Metastatic Liver Carcinoma in the Adrenal Gland (tissue), 2 donors: ENCODE data around the genes CTXN1 and ZNF177.

DNA sequence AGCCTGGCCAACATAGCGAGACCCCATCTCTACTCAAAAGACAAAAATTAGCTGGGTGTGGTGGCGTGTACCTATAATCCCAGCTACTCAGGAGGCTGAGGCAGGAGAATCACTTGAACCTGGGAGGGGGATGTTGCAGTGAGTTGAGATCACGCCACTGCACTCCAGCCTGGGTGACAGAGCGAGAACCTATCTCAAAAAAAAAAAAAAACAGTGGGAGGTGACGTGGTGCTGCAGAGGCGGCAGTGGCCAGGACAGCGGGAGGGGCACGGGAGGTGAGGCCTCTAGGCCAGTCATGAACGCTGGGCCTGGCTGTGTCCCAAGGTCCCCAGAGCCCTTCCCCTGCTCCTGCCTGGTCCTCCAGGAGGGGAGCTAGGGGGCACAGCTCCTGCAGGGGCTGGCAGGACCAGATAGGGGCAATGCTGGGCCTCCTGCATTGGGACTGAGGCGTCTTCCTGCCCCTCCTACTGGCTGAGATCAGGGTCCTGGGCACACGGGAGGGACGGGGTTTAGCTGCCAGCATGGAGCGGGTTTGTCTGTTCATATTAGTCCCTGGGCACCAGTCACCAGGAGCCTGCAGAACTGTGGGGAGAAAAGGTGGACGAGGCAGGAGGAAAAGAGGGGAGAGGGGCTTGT is 4.4 kb downstream of the MAP2K7 start:
- PRO-cap, 2 experiments, result no peak in any of the 2 experiments

DNA sequence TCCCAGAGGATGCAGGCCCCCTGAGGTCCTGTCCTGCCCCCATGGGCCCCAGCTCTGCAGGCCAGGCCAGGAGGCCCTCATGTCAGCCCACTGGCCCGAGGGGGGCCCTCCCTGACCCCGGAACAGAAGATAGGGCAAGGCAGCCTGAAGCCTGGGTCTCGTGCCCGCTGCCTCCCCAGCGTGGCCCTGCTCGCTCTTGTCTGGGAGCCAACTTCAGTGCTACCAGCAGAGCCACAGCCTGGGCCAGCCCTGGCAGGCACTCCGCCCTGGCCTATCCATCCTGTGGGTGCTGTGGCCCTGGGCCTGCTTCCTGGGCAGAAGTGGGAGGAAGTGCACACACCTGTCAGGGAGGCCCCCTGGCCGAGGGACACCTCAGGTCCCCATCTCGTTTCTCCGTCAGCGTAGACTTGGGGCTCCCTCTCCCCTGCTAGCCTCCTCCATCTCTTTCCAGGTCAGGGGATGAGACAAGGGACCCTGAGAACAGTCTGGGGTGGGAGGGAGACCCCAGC is 5.5 kb downstream of the MAP2K7 start:
- PRO-cap, 2 experiments, result no peak in any of the 2 experiments

DNA sequence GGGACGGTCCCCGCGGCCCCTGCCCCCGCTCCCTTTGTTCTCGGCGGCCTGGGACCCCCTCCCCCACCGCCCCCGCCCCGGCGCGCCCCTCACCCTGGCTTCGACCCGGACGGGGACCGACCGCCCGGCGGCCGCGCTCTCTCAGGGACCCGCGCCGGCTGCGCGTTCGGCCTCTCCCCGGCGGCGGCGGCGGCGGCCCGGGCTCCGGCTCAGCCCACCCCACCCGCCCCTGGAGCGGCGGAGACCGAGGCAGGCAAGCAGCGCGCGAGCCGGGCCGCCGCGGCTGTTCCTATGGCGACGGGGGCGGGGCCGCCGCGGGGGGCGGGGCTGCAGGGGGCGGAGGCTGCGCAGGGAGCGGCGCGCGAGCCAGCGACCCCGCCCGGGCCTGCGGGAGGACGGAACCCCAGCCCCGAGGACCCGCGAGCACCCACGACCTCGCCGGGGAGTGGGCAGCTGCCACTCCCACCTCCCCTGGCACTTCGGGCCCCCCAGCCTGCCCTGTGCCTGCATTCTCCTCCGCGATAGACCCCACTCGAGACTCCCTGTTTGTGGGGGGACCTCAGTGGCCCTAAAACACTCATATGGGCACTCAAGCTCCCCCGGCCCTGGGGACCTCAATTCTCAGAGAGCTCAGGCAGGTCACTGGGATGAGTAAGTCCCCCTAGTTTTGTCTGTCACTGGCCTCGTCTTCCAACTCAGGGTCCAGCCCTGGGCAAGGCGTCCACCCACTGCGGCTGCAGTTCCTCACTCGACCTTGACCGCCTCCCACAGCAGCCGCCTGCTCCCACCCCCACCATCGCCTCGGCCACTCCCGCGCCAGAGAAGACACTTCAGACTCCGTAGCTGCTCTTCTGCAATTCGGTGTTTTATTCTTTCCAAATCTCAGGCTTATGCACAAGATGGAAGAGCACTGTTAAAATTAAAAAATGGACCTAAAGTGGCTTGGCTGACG is at the start of gene CTXN1:
Gene CTXN1, minus strand, starts transcription at position 262 of the 952 bp plus-strand sequence.
- PRO-cap, 2 experiments, result no peak in any of the 2 experiments

GRCh38 chr19:7973749-7974404 is 30.4 kb upstream of the TIMM44 start:
- PRO-cap, 2 experiments, result no peak in any of the 2 experiments

- PRO-cap, 2 experiments, result no peak in any of the 2 experiments
Observed at GRCh38 chr19:7993498-7994010, 11.9 kb downstream of the ELAVL1 start.

DNA sequence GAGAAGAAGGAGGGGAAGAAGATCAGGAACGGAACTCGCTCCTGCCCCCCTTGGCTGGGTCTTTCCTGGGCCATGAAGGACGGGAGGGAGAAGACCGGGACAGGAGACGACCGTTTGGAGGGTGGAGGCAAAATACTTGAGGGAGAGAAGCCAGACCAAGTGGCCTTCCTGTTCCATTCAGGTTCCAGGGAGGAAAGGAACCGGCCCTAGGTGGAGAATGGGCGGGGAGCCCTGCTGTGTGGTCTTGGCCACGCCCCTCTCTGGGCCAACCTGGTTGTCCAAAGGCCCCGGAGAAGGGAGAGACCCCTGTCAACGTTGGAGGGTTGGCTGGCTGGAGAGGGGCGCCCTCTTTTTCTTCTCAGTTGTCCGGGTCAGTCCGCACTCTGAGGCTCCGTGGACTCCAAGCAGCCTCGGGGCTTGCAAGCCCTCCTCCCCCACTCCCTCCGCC is 891 bp downstream of the FBN3 start:
- PRO-cap, 2 experiments, result no peak in any of the 2 experiments

DNA sequence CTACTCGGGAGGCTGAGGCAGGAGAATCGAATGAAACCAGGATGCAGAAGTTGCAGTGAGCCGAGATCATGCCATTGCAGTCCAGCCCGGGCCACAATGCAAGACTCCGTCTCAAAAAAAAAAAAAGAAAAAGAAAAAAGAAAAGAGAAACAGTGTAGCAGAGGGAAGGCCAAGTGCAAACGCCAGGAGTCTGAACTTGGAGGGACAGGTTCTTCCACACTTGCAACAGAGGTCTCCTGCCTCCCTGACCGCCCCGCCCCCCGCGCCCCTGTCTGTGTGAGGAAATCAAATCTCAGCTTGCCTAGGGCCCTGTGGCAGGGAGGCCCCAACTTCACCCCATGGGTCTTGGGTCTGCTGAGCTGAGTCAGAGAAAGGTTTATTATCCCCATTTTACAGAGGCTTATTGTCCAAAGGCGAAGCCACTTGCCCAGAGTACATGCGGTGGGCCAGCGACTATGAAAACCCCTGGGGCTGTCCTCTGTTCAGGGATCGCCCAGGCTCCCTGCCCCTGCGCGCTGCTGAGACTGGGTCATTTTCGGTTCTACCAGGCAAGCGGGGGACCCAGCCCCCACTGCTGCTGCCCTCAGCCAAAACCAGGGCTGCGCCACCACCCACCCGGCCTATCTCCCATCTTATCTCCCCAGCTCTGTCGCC is 1.1 kb upstream of the CERS4 start:
- PRO-cap, 2 experiments, result no peak in any of the 2 experiments

DNA sequence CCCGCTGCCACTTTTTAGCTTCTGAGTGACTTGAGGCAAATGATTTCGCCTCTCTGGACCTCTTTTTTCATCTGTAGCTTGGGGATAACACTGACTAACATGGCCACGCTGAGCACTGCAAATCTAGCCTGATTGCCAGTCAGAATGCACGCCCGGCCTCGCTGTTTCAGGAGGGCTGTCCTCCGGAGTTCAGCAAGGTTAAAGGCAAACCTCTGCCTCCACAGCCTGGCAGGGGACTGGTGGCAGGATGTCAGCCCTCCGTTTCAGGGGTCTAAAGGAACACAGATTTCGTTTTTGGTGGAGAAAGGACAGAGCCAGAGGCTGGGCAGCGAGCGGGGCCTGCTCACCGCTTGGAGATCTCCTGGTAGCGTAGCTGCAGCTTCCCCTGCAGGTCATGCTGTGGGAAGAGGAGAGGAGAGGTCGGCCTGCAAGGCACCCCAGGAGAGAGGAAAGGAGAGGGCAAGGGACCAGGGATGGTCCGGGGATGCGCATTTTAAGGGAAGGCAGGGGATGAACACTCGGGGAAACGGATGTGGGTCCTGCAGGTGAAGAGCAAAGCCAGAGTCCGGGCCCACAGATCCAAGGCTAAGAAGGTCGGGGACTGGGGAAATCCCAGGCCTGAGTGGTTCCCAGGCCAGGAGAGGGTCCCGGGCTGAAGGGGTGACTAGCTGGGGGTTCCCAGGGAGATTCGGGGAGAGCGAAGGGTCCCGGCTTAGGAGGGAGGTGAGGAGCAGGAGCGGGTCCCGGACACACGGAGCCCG is 485 bp downstream of the NDUFA7 start:
- PRO-cap, 2 experiments, result no peak in any of the 2 experiments

- PRO-cap, 2 experiments, result no peak in any of the 2 experiments
Observed at GRCh38 chr19:8366672-8367959, 3.2 kb downstream of the ANGPTL4 start.

- PRO-cap, 2 experiments, result peak in 2 of 2 experiments; most common plus-strand start chr19:8386799 (in 2)
Observed at GRCh38 chr19:8386689-8386888, 3.6 kb upstream of the RAB11B start.

- PRO-cap, 2 experiments, result no peak in any of the 2 experiments
Observed at GRCh38 chr19:8458016-8458713, 13.4 kb downstream of the HNRNPM start.

GRCh38 chr19:8486631-8487311 is 15.7 kb downstream of the PRAM1 start:
- PRO-cap, 2 experiments, result no peak in any of the 2 experiments

- PRO-cap, 2 experiments, result no peak in any of the 2 experiments
Observed at GRCh38 chr19:8494044-8494536, 8.3 kb downstream of the PRAM1 start.

DNA sequence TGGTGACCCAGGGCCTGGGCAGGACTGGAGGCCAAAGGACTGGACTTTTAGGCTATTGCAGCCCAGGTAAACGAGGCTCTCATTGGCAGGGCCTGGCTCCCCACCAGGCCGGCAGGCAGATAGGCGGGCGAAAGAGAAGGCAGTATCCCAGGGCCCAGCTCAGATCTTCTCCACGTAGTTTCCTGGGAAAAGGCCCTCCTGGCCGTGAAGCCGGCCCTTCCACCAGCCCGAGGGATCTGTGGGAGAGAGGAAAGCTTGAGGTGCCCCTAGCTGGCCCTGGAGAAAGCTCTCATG is 7.3 kb upstream of the ZNF414 start:
- PRO-cap, 2 experiments, result no peak in any of the 2 experiments

GRCh38 chr19:8527285-8527826 is 13.4 kb upstream of the ZNF414 start:
- PRO-cap, 2 experiments, result no peak in any of the 2 experiments

DNA sequence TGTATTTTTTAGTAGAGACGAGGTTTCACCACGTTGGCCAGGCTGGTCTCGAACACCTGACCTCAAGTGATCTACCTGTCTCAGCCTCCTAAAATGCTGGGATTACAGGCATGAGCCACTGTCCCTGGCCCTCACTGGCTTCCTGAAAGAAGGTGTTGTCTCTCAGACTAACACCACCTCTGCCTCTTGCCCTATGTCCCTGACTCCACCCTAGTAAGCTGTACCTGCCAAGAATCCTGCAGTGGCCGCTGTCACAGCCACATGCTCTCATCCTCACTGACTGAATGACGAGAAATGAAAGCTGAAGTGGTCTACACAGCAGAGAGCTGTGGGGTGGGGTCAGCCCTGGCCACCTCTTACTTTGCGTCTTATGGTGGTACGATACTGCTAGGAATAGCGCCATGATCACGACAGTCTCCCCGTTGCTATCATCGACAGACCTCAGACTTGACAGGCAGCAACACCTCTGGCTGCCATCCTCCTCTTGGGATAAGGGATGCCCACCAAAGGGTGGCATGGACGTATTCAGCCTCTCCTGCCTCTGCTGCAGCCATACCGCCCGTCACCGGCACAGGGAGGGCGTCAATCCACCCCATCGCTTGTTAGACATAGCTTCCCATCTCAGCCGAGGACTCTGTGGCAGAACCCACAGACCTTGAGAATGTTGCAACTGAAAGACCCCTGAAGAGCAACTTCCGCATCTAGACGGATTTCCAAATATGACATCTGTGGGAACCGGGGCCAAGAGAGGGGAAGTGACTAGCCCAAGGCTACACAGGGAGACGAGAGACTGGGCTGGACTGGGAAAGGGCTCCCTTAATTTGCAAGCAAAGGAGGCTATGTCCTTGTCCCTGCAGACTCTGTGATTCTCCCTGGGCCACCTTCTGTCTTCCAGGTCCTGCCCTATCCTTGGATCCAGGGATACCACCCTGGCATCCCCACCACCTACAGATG is 796 bp downstream of the MYO1F start:
- PRO-cap, 2 experiments, result no peak in any of the 2 experiments

- PRO-cap, 2 experiments, result no peak in any of the 2 experiments
Observed at GRCh38 chr19:9010629-9011017, 76.2 kb upstream of the OR1M1 start.

DNA sequence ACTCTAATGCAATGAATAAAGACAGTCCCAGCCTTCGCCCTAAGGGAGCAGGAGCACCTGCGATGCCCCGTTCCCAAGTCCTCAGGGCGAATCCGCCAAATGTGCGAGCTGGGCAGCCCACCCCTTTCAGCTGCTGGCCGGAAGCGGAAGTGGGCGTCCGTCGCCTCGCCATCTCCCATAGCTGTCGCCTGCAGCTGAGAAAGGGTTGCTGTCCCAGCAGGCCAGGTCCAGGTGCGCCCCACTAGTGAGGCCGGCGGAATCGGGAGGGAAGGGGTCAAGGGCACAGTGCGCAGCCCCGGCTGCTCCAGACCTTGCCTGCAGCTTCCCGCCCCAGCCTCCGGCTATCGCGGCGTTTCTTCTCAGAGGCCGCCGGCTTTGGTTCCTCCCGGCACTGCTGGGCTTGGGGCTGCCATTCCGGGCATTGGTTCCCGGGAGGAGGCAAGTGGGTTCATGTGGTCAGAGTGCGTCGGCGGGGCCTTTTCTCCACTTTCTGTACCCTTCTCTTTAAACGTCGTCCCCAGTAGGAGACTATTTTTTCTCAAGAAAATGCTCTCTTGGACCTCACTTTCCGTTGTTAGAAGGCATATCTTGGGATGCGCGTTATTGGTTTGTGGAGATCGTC is at the start of gene ZNF177:
Gene ZNF177, plus strand, starts transcription at position 160 of the 622 bp plus-strand sequence.
- PRO-cap, 2 experiments, result no peak in any of the 2 experiments

- PRO-cap, 2 experiments, result no peak in any of the 2 experiments
Observed at GRCh38 chr19:9418511-9419081, 16.8 kb downstream of the ZNF266 start.

GRCh38 chr19:9660464-9661476 is 14.1 kb downstream of the ZNF562 start:
- PRO-cap, 2 experiments, result no peak in any of the 2 experiments